ENCODE measurements around the gene USP17L10.

- PRO-cap: no peak
- CAGE, long polyA plus RNA: no peak
These were observed 108.1 kb downstream of the ABLIM2 start for GRCh38 chr4:8050354-8051103.

GRCh38 chr4:8078953-8079288 lies 79.7 kb downstream of the ABLIM2 start:
- PRO-cap: no peak
- CAGE, long polyA plus RNA: no peak

- PRO-cap: no peak
- CAGE, long polyA plus RNA: no peak
These were observed 792 bp downstream of the ABLIM2 start for GRCh38 chr4:8157769-8158273.

DNA sequence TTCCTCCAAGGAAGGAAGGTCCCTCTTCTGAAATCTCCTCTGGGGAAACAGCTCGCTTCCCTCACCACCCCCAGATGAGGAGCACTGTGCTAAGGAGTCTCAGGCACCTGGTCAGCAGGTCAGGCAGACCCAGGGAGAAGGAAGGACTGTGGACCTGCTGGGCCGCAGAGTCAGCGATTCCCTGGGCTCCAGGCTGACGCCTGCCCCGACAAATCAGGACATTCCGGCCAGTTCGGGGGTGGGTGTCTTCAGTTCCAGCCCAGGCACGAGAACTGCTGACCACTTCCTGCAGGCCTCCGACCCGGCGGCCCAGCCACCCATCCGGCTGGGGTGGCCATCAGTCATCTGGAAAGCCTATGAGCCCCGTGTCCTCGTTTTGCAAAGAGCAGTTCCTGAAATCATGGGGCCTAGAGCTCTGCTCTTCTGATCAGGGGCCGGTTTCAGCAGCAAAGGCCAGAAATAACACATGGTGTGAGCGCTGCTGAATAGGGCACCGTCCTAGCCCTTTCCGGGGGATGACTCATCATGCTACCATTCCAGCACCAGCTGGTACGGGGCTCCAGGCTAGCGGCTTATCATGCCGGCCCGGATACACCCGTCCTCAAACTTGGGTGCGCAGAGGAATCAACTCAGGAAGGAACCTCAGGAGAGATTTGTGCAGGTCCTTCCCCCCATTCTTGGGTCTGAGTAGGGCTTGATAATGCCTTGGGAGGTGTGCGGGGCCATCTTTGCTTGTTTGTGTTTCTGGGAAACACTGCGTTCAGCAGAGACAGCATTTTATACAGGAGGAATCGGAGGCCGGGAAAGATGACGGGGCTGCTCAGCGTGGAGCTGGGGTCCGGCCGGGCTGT lies 7.8 kb upstream of the SH3TC1 start:
- PRO-cap: no peak
- CAGE, long polyA plus RNA: no peak

DNA sequence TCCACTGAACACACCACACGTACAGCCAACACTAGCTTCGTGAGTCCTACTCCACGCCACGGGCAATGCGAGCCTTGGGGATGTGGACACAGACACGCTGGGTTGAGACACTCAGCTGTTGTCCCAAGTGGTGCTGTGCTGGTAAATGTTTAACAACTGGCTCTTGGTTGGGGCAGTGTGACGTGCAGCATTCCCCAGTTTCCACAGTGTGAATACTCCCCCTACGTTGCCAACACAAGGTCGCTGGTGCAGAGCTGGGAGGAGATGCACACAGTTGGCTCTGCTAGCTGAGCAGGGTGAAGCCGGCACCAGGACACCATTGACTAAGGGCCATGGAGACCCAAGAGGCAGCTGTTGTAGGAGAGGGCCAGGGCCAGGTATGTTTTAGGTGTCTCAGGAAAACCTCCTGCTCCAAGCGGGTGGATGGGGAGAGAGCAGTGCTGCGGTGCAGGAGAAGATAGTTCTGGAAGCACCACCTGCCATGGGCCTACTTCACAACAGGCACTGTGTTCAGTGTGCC lies 65.6 kb downstream of the HTRA3 start:
- PRO-cap: no peak
- CAGE, long polyA plus RNA: no peak

DNA sequence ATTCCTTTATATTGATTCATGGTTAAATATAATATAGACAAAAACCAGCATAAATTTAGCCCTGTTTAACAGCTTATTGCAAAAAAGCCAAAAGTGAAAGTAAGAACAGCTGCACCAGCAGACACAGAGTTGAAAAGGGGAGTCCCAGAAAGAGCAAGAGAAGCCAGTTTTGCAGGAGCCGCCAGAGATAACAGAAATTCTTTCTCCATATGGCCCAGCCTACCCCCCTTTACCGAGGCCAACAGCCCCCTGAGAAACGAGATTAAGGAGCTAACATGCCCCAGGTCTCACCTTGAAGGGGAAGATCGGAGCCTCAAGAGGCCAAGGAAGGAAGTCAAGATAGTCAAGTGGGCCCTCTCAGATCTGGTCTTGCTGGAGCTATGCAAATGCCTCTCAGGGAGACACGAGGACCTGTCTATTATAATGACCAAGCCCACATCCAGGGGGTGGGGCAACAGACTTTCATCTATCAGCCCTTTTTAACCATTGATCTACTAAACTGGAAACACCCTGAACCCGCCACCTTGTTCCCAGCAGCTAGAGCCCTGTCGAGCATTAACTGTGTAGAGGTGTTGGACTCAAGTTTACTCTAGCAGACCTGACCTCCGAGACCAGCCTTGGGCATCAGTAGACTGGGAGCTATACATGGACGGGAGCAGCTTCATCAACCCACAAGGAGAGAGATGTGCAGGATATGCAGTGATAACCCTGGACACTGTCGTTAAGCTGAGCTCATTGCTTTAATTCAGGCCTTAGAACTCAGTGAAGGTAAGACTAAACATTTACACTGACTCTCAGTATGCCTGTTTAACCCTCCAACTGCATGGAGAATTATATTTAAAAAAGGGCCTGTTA lies 4.7 kb downstream of the ACOX3 start:
- PRO-cap: unidirectional peak, minus-strand start at position 349 of the sequence
- CAGE, long polyA plus RNA: start-site peak on the minus strand centred at position 356 of the sequence, 82 bp wide, 8 and 22 reads in 2 replicates

DNA sequence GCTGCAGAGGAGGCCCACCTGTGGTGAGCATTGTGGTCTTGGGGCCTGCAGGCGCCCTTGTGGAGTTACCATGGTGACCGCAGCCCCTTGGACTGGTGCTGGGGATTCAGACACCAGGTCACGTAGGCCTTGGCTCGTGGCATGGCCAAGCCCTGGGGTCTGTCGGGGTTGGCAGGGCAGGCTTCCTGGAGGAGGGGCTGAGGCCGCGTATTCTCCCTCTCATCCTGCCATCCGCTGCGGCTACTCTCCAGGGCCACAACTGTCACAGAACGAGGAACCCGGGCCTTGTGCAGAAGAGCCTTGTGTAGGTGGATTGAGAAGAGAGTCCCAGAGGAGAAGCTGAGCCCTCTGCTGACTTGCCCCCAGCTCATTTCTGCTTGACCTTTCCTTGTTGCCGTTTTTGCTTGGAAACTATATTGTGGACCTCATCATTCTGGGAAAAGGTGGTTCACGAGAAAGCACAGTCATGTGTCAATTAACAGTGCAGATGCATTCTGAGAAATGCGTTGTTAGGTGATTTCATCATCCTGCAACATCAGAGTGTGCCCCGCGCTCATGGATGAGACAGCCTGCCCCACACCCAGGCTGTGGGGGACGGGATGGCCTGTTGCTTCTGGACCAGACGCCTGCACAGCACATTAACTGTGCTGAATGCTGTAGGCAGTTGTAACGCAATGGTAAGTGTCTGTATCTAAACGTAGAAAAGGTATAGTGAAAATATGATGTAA lies 38.4 kb downstream of the TRMT44 start:
- PRO-cap: no peak
- CAGE, long polyA plus RNA: no peak

DNA sequence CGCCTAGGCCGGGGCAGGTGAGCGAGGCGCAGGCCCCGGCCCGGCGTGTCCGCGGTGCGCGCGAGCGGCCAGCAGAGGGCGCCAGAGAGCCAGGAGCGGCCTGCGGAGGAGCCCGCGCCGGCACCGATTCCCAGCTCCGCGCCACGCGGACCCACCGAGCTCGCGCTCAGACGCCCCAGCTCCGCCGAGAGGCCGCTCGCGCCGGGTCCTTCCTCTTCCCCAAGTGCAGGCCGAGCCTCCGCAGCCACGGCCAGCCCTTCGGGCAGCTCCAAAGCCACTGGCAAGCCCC lies 128.9 kb upstream of the HMX1 start:
- PRO-cap: no peak
- CAGE, long polyA plus RNA: no peak

- PRO-cap: bidirectional peak, plus-strand start at chr4:9153281, minus-strand start at chr4:9153060
- CAGE, long polyA plus RNA: no peak
These were observed 16.7 kb upstream of the FAM90A26 start for GRCh38 chr4:9153144-9154231.

- PRO-cap: no peak
- CAGE, long polyA plus RNA: no peak
These were observed at the start of gene USP17L10 for GRCh38 chr4:9210396-9210875. TSS of gene USP17L10 (plus strand) at chr4:9210657.

DNA sequence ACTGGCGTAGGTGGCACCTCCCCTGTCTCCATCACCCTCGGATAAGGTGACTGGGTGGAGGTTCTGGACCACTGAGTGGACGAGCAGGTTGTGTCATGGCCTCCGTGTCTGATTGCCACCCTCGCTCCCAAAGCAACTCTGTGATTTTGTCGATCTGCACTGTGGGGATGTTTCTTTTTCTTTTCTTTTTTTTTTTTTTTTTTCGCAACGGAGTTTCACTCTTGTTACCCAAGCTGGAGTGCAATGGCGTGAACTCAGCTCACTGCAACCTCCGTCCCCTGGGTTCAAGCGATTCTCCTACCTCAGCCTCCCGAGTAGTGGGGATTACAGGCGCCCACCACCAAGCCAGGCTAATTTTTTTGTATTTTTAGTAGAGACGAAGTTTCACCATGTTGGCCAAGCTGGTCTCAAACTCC lies 56.2 kb downstream of the DEFB131A start:
- PRO-cap: unidirectional peak, plus-strand start at position 188 of the sequence
- CAGE, long polyA plus RNA: no peak

DNA sequence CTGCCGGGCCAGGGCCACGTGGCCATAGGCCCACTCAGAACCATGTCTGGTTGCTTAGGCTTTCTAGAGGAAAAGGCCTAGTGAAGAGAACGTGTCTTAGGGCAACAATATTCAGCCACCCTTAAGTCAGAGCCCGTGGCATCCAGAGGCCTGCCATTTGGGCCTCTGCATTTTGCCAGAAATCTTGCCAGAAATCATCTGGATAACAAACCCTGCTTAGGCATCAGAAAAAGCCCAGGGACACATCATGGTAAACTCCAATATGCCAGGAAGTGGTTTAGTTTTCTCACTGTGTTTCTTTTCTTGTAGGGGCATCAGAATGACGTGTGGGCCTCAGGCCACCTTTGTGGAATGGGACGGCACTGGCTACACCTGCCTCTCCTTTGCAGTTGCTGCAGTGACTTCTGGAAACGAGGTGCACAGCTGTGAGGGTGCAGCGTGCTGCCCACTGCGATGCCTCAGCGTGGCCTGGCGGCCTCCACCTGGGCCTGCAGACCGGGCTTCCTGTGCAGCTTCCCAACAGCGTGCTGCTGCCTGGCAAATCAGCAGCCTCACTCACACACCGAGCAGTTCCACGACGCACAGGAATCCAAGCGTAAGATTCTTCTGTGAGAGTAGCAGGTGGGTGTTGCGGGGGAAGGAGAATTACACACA lies 17.3 kb downstream of the WDR1 start:
- PRO-cap: no peak
- CAGE, long polyA plus RNA: no peak

GRCh38 chr4:10105711-10106144 lies 10.9 kb downstream of the WDR1 start:
- PRO-cap: no peak
- CAGE, long polyA plus RNA: no peak

DNA sequence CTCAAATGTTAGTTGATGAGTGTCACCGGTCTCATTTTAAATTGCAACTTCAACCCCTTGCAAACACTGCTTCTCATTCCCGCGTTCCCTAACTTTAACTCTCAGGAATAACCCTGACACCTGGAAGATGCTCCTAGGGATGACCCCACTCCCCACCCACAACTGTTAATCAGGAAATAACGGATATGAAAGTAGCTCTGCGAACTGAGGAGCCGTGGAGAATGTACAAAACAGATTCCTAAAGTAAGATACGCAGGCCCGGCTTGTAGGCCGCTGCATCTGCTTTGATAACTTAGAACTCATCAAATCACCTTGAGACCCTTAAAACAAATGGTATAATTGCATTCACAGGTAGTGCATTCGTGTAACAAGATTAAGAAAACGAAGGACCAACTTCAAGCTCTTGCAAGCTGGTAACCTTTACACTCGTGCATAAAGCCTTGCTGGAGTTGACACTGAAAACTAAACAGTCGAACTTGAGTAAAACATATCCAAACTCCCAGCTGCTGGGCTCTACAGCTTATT lies 2.4 kb upstream of the WDR1 start:
- PRO-cap: no peak
- CAGE, long polyA plus RNA: no peak

GRCh38 chr4:10120877-10121425 lies 4.4 kb upstream of the WDR1 start:
- PRO-cap: no peak
- CAGE, long polyA plus RNA: no peak

- PRO-cap: no peak
- CAGE, long polyA plus RNA: no peak
These were observed 17.2 kb downstream of the ZNF518B start for GRCh38 chr4:10439801-10440721.

DNA sequence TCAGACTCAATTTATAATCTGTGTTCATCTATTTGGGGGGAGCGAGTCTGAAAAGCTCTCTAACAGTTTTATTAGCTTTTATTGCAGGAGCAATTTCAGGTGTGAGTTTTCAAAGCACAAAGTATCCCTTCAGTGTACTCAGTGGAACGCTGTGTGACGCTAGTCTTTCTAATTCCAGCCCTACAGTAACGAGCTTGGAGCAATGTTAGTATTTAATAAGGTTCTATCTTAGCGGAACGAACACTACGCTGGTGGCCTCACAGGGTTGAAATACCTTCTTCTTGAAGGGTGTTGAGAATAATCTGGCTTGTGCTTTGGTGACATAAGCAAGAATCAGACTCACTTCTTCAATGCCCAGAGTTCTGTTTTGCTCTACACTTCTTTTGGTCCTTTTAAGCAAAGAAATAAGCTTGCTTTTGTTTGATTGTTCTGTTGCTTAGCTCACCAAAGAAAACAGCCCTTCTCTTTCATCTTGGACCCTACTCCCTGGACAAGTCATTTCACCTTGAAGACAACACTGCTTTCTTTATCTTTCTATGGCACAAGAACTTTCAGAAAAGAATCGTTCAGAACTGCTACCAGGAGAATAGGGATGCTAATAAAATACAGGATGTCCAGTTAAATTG lies 8.2 kb downstream of the HS3ST1 start:
- PRO-cap: no peak
- CAGE, long polyA plus RNA: no peak

DNA sequence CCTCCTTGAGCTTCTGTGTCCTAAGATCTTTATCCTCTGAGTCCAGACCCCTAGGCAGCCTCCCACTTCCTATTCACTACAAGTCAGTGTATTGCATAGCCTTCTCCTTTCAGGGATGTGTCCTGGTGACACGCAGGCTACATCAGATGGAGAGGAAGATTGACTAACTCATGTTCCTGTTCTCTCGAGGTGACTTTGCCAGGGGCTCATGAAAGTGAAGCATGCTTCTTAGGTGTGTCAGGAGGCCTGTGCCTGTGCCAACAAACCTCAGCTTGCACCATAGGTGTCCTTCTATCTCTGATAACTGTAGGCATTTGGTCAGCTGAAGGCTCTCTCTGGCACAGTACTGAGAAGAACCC lies 195.7 kb upstream of the HS3ST1 start:
- PRO-cap: no peak
- CAGE, long polyA plus RNA: no peak

- PRO-cap: no peak
- CAGE, long polyA plus RNA: no peak
These were observed 206.7 kb upstream of the HS3ST1 start for GRCh38 chr4:11635240-11635945.

GRCh38 chr4:13281032-13281731 lies 203.0 kb downstream of the RAB28 start:
- PRO-cap: no peak
- CAGE, long polyA plus RNA: no peak